Hair follicular keratinocyte (primary cell): ENCODE measurements around a stretch of chr11.

- RAMPAGE, long total RNA = no peak
Measured at GRCh38 chr11:10452166-10452753, 2.8 kb upstream of the AMPD3 start.

GRCh38 chr11:10624015-10624783 lies 55.7 kb upstream of the LYVE1 start:
- RAMPAGE, long total RNA = no peak

- RAMPAGE, long total RNA = no peak
Measured at GRCh38 chr11:10638274-10638704, 55.3 kb downstream of the IRAG1 start.

DNA sequence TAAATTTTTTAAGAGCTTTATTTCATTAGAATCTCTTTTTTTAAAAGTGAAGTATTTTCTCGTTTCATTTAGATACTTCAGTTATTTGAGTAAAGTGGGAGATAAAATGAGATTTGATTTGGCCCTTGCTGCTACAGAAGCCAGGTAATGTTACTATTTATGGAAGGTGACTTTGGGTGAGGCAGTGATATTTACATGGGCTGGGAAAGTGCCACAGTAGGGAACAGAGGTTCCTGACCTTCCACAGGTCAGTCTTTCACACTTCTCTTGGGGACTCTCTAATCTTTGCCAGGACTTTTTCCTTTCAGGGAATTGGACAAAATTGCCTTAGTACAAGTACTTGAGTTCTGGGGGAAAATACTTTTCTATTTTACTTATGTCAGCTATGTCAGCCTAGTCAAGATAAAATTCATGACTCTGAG lies 20.4 kb downstream of the CTR9 start:
- RAMPAGE, long total RNA = no peak

DNA sequence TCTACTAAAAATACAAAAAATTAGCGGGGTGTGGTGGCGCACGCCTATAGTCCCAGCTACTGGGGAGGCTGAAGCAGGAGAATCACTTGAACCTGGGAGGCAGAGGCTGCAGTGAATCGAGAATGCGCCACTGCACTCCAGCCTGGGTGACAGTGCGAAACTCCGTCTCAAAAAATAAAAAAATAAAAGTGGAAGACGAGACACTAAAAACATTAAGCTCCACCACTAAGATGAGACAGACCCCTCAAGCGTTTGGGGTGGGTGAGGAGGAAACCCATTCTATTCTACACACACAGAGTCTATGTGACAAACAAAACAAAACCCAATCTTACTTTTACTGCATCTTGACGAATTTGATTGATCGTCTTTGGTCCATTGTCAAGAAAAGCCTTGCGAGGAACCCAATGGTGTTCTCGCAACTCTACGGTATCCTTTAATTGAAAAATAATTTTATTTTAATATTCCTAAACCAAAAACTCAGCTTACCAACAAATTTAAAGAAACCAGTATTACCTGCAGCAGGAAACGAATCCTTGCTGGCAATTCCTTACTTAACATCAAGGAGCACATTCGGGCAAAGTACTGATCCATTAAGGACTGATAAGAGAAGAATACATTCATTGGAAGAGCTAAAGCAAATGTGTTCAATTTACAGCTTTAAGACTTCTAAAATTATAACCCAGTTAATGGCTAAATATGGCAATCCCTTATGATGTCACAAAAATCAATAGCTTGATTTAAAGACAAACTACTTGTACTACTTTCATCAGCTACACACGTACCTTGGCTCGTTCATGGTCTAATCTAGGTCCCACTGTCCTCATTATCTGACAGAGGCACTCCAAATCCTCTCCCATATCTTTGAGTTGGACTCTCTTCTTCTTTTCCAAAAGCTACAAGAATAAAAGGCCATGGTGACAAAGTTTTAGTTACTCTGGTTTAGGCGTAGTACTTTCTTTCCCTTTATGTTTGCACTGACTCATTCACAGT lies 5.7 kb downstream of the EIF4G2 start:
- RAMPAGE, long total RNA = no peak

- RAMPAGE, long total RNA = no peak
Measured at GRCh38 chr11:10892288-10892785, 34.5 kb upstream of the ZBED5 start.

DNA sequence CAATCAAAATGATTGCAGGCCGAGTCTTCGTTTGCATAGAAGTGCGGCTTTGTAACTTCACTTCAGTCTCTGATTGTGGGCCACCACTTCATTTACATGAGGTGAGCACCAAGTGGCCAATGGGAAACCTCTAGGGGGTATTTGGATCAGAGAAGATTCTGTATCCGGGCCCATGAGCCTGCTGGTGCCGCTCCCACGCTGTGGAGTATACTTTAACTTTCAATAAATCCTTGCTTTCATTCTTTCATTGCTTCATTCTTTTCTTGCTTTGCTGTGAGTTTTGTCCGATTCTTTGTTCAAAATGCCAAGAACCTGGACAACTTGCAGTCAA lies 50.9 kb upstream of the ZBED5 start:
- RAMPAGE, long total RNA = no peak

DNA sequence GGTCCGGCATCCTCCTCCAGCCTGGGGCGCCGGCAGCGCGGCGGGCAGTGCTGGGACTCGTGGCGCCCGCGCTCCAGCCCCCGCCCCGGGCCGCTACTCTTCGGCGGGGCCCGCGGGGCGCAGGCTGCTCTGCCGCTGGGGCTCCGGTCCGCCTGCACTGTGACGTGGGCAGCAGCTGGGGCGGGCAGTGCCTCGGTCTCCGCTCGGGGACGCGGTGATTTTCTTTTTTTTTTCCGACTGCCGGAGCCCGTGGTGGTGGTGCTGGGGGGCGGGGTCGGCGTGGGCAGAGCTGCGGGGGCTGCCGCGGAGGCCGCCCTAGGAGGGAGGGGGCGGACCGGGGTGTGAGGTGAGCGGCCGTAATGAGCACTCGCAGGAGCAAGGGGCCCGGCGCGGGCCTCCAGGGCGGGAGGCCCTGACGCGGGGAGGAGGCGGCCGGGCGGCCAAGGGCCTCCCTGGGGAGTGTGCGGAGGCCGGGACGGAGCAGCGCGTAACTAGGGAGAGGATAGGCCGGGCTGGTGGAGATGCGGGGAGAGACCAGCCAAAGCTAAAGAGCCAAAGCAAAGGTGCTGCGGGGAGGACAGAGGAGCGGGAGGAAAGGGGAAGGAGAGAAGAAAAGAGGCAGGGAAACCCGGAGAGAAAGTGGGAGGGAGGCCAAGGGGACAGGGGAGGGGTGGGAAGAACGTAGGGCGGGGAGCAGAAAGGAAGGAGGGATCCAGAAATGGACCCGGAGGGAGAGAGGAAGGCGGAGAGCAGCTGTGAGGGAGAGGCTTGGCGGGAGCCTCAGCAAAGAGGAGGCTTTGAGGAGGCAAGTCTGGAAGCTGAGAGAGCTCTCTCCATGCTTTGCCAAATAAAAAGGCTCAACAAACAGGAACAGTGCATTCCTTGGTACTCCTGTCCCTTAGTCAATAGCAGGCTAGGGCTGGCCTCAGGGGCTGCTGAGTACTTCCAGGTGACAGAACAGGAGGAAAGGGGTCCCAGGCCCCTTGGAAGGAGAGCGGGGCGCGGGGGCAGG lies 73.5 kb upstream of the ZBED5 start:
- RAMPAGE, long total RNA = no peak

GRCh38 chr11:10933800-10934847 lies 76.3 kb upstream of the ZBED5 start:
- RAMPAGE, long total RNA = no peak

GRCh38 chr11:11239624-11240147 lies 113.4 kb downstream of the CSNK2A3 start:
- RAMPAGE, long total RNA = no peak

GRCh38 chr11:11857540-11858045 lies 15.8 kb downstream of the USP47 start:
- RAMPAGE, long total RNA = no peak

GRCh38 chr11:11911789-11912407 lies 70.1 kb downstream of the USP47 start:
- RAMPAGE, long total RNA = no peak

- RAMPAGE, long total RNA = no peak
Measured at GRCh38 chr11:11992110-11992811, 16.2 kb downstream of the DKK3 start.

DNA sequence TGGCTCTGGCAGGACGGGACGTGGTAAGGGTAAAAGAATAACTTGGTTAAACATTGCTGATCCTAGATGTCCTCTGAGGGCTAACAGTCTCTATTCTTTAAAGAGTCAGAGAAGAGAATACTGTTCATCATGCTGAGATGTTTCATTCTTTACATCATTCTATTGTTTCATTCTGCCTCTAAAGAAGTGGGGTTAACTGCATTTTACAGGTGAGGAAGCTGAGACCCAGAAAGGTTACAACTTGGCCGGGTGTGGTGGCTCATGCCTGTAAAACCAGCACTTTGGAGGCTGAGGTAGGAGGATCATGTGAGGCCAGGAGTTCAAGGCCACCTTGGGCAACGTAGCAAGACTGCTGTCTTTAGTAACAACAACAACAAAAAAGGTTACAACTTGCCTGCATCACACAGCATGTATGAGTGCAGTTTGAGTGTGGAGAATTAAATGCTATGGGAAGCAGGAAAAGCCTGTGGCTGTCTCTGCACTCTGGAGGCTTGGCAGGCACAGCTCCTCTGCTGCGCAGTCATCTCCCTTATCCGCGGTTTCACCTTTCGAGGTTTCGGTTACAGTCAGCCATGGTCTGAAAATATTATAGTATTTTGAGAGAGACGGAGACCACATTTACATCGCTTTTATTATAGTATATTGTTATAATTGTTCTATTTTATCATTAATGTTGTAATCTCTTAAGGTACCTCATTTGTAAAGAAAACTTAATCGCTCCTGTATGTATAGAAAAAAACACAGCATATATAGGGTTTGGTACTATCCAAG lies 2.8 kb downstream of the MICAL2 start:
- RAMPAGE, long total RNA = no peak

DNA sequence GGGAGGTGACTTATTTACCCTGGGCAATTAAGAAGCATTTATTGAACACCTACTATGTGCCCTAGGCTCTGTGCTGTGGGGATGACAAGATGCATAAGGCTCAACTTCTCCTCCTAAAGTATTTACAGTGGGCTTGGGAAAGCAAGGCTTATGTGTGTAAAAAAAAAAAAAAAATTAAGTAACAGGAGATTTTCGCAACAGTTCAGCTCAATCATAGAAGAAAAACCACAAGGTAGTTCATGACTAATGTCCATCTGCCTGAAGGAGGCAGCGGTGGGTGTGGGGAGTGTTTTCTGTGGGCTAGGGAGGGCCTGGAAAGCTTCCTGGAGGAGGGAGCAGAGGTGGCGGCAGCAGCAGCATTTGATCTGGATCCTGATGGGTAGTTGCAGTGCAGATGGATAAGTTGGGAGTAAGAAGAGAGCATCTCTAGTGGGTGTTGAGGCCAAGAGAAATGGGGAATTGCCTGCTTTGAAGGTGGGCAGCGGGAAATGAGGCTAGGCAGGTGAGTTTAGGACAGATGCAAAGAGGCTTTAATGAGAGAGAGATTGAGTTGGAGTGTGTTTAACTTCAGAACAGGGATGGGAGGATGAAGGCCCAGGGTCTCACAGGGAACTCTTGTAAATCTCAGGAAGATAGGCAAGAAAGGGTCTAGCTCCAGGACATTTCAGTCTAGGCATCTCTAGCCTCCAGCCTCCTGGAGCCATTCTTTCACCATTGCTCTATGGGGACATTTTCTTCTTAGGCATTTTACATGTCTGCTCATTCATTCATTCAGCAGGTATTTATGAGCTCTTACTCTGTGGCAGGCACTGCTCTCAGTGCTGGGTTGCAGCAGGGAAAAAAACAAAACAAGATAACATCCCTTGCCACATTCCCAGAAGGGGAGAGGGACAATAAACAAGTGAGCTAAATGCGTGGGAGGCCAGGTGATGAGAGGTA lies 16.4 kb downstream of the MICAL2 start:
- RAMPAGE, long total RNA = no peak

DNA sequence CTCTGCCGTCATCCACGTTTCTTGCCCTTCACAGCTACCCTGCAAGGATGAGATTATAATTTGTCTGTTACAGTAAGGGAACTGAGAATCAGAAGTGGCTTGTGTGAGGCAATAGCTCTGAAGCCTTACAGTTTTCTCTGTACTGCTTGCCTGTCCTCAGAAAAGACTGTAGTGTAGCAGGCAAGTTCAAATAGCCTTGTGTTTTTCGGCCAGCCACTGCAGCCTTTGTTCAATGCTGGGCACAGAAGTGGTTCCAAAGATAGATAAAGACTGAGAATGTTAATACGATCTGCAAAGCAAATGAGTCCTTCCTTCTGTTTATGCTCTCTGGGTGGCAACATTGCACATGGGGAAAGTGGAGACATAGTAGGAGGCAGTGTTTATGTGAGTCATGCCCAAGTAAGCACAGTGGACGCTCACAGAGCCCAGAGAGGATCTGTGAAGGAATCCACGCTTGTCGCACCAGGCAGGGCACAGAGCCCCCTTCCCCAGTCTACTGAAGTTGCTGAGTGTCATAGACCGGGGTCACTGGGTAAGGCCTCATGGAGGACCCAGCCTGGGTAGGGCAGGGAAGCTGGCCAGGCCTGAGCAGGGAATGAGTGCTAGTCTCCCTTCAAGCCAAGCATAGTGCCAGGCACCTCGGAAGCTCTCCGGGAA lies 49.2 kb downstream of the MICAL2 start:
- RAMPAGE, long total RNA = no peak

GRCh38 chr11:12195674-12196247 lies 85.4 kb downstream of the MICAL2 start:
- RAMPAGE, long total RNA = no peak

GRCh38 chr11:12207822-12208477 lies 97.6 kb downstream of the MICAL2 start:
- RAMPAGE, long total RNA = no peak

DNA sequence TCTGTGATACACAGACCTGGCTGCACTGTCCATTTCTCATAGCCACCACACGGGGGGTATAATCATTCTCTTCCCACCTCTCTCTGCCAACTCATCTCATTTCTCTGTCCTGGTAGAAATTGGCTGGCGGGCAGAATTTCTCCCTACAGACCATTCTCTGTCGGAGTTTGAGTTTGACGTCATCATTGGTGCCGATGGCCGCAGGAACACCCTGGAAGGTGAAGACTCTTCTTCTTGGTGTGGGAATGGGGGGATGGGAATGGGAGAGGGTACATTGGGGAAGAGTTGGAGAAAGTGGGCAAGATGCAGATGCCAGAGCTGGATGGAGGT lies 99.0 kb downstream of the MICAL2 start:
- RAMPAGE, long total RNA = no peak

GRCh38 chr11:12226875-12227177 lies 116.4 kb downstream of the MICAL2 start:
- RAMPAGE, long total RNA = no peak